Fibroblast of villous mesenchyme (primary cell): ENCODE results near the genes PRPSAP2 and ULK2.

DNA sequence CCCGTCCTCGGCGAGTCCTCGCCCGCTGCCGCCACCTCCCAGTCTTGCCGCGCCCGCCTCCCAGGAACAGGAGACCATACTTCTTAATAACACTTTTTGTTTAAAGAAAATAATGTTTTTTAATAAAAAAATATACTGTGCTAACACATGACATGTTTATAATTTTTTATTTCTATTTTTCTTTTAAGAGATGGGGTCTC lies 9.1 kb downstream of the FOXO3B start:
- CAGE, long polyA plus RNA = no peak

GRCh38 chr17:18857761-18858975 lies at the start of gene PRPSAP2:
Gene PRPSAP2 (plus strand): TSS chr17:18858131.
- CAGE, long polyA plus RNA = no peak

GRCh38 chr17:19189964-19190522 lies 47.1 kb upstream of the EPN2 start:
- CAGE, long polyA plus RNA = no peak

- CAGE, long polyA plus RNA = no peak
Measured at GRCh38 chr17:19254665-19255337, 17.6 kb downstream of the EPN2 start.

GRCh38 chr17:19264577-19265040 lies 27.4 kb downstream of the EPN2 start:
- CAGE, long polyA plus RNA = no peak

GRCh38 chr17:19502485-19502926 lies 31.1 kb upstream of the SLC47A1 start:
- CAGE, long polyA plus RNA = no peak

DNA sequence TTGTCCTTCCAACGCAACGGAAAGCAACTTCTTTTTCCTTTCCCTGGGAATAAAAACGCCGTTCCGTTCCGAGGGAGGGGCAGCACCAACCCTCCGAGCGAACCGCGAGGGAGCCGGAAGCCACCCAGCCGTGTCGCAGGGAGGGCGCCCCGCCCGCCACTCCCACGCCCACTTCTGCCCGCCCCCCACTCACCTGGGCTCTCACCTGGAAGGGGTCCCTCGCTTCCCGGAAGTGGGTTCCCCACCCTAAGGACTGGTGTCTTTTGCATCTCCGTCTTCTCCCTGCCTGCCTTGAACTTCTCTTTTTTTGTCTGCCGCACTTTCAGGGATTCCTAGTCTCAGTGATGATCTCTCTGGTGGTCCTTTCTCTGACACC lies 25.3 kb upstream of the SLC47A1 start:
- CAGE, long polyA plus RNA = no peak

GRCh38 chr17:19544864-19545231 lies 11.2 kb downstream of the SLC47A1 start:
- CAGE, long polyA plus RNA = no peak

- CAGE, long polyA plus RNA = no peak
Measured at GRCh38 chr17:19642620-19642840, 6.0 kb upstream of the ALDH3A2 start.

DNA sequence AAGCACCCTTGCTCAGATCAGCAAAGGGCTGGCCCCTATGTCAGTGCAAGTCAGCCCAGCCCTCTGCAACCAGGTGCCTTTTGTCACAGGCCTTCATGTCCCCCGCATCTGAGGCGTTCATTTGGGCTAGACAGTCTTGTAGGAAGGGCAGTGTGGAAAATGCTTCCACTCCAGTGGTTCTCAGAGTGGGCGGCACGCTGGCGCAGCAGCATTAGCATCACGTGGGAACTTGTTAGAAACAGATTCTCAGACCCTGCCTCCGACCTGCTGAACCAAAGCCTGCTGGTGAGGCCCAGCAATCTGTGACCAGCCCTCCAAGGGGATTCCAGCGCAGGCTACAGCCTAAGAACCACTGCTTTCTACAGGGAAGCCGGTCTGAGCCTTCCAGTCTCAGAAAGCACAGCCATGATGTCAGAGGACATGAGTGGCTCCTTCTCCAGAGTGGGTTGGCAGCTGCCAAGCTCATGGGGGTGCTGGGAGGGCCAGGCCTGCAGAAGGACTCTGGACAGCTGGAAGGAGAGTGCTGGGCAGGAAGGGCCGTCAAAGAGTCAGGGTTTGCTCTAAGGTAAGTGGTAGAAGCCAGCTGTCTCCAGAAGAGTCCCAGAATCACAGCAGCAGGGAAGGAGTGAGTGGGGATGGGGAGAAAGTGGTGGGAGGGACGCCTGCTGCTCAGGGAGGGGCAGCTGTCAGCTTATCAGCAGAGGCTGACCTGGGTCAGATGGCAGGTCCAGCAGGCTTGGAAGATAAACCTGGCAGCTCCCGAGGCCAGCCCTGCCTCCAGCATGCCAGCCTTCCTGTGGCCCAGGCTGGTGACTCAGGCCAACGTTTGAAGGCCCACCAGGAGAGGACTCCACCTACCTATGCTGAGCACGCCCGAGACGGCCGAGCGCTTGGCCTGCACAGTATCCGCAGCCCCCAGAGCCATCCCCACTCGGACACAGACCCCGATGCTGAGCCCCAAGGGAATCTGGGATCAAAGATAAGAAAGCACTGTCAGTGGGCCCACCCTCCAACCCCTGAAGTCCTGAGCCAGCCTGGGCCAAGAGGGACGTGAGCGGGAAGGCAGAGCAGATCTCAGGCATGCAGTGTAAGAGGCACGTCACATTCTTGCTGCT lies 12.8 kb downstream of the SLC47A2 start:
- CAGE, long polyA plus RNA = no peak

DNA sequence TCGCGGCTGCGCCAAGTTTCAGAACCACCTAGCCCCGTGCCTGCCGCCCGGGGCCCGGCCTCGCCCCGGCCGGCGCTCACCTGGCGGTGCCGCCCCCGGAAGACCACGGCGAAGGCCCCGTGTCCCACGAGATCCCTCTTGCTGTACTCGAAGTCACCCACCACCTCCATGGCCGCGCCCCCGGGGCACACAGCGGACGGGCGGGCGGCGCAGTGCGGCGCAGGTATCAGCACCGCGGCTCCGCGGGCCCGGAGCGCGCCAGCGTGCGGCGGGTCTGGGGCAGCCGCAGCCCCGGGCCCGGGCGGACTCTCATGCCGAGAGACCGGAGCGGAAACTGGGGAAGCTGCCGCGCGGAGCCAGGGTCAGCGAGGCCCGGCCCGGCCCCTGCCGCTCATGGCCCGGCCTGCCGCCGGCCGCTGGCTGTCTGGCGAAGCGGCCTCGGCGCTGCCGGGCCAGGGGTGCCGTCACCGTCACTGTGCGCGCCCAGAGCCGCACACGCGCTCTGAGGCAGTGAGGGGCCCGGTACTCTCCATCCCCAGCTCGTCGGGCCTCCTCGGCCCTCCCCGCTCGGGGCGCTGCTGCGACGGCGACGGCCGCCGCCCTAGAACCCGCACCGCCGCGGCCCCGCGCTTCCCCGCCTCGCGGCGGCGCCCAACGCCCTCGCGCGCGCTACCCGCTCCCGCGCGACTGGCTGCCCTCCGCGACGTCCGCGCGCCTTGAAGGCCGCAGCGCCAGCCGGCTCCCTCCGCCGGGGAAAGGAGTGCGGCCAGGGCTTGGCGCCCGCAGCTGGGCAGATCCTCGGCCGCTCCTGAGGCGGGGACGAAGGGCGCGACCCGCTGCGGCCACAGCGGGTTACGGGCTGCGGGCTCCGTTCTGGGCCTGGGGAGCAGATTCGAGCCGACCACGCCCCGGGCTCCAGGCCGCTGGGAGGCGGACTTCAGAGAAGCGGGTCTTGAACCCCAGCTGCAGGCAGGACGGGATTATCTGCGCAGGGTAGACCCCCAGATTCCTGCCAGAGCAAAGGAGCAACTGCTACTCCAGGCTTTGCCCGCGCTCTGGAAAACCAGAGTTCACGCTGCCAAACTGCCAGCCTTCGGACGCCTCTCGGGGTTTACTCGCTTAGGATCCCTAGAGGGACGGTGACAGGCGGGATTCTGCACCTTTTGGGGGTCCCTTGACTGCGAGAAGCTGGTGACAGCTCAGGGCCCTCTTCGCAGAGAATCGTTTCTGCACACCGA lies at the start of gene ULK2:
Gene ULK2 (minus strand): TSS at position 689 of the 1,238 bp plus-strand sequence.
- CAGE, long polyA plus RNA = no peak

GRCh38 chr17:19896958-19897616 lies 29.4 kb upstream of the ULK2 start:
- CAGE, long polyA plus RNA = no peak

DNA sequence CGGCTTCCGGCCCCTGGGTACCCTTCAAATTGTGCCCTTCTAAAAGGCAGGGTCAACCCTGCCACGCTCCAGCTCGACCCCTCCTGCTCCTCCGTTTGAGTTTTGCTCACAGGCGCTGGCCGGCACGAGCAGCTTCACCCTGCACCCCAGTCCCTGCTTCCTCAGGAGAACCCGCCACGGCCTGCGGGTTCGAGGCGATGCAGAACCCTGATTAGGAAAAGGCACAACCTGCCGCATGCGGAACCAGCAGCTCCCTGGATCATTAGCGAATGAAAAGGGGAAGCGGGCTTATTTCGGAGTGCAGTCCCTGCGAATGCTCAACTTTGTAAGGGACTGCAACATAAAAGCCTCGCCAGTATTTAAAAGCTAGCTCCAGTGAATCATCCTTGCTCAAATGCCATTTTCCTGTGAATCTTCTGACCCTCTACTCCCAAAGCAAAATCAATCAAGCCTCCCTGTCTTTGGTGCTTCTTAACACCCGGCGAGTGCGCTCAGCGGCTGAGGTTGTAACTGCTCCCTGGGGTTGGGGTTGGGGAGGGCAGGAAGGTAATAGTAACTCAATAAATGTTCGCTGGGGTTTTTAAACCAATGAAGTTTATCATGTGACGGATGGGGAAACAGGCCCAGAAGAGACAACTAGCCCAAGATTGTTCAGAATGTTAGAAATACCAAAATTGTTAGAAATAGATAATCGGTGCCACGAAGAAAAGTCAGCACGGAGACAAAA lies 659 bp upstream of the AKAP10 start:
- CAGE, long polyA plus RNA = no peak

DNA sequence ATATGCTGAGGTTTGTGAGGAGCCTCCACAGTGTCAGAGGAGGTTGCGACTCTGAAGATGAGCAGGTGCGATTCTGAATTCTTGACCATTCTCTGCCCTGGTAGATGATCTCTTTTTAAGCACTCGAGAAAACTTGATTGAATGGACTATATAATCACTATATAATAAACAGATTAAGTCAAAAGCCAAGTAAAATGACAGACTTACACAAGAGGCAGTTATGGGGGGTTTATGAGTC lies 206.0 kb downstream of the SPECC1 start:
- CAGE, long polyA plus RNA = no peak

GRCh38 chr17:20227128-20227755 lies 218.1 kb downstream of the SPECC1 start:
- CAGE, long polyA plus RNA = no peak

DNA sequence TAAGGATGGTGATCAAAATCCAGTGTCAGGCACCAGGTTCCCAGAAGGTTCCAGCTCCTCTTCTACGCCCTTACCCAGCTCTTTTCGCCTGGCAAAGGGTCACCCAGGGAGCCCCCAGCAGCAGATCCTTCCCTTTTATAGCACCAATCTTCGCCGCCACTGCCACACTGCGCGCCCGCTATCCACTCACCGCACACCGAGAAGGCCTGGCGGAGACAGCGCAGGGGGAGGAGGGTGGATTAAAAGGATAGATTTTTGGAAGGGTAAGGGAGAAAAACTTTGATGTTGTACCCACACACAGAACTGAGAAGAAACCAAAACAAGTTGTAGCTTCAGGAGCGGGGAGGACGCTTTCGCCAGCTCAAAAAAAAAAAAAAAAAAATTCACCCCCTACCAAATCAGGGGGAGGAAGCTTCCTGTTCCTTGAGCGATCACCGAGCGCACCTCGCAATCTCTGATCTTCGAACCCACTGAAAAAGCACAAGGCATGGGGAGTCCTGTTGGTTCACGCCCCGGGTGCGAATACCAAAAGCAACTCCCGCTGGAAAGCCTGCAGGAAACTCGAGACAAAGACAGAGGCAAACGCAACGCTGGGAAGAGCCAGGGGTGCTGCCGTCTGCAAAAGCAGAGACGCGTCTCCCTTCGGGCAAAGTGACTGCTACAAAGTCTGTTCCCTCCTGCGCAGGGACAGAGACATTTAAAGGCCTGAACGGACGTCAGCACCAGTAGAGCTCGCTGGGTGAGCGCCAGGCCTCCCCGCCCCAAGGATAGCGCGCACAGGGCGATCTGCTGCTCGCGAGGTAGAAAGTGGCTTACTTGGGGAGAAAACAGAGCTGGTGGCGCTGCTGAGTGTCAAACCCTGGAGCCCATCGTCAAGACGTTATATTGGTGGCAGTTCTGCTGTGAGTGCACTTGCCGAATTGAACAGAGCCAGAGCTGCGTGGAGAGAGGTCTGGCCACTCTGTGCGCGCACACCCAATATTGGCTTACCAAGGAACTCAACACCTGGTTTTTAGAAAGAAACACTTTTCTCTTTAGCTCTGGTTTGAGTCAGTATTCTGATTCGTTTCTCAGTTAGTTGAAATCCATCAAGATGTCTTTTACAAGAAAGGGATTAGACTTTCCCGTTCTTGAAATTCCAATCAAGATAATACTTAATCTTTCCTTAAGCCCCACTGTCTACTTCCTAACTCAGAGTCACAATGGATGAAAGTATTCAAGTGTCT lies 190.4 kb downstream of the USP22 start:
- CAGE, long polyA plus RNA = no peak

DNA sequence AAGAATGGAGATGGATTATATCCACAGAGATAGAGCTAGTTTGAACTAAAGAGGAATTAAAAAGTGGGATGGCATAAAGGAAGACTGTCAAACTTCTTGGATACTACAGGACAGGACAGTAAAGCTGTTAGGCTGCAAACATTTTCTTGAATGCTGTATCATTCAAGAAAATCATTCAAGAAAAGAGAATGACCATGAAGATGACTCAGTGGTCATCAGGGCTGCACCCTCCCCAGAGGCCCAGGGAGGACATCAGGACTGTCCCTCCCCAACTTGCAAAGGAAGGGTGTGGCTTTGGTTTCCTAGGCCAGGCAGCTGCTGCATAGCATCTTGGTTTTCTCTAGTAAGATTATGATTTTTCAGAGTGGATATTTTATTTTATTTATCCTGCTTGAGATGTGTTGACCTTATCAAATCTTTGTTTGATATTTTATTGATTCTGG lies 120.4 kb downstream of the USP22 start:
- CAGE, long polyA plus RNA = no peak

DNA sequence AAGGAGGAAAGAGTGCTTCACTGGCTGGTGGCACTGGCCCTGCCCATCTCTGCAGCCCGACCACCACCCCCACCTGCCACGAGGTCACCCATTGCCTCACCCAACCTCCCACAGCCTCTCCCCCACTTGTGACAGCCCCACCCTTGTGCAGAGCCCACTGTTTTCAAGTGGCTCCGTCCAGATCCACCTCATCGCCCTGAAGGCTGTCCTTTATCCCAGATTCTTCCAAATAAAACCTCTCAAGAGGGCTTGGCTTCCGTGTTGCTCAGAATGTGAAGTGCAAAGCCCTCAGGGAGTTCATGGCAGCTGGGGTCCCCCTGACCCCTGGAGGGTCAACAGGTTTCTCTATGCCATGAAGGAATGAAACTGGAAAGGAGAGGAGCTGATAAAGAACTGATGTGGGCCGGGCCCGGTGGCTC lies 39.6 kb downstream of the USP22 start:
- CAGE, long polyA plus RNA = no peak

GRCh38 chr17:21021037-21021957 lies 21.5 kb downstream of the USP22 start:
- CAGE, long polyA plus RNA = no peak

GRCh38 chr17:21124080-21124648 lies 2.6 kb upstream of the DHRS7B start:
- CAGE, long polyA plus RNA = no peak